Left lung (tissue), 1 donor: ENCODE measurements around the genes FOS and BATF.

DNA sequence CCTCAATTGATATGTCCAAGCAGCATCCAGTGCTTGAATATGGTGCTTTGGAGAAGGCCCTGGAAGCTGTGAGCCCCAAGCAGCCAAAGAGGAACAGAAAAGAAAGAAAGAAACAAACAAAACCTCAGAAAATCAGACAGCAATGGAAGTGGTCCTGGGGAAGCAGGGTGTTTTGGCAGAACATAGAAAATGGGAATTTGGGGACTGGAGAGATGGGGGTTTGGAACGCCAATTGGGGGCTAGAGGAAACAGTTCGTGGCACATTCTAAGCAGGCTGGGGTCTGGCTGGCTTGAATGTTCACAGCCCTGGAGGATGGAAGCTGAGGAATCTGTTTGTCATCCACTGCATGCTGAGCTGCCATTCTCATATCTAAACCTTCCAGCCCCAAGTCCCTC lies 22.1 kb upstream of the VRTN start:
- PRO-cap, result no peak

DNA sequence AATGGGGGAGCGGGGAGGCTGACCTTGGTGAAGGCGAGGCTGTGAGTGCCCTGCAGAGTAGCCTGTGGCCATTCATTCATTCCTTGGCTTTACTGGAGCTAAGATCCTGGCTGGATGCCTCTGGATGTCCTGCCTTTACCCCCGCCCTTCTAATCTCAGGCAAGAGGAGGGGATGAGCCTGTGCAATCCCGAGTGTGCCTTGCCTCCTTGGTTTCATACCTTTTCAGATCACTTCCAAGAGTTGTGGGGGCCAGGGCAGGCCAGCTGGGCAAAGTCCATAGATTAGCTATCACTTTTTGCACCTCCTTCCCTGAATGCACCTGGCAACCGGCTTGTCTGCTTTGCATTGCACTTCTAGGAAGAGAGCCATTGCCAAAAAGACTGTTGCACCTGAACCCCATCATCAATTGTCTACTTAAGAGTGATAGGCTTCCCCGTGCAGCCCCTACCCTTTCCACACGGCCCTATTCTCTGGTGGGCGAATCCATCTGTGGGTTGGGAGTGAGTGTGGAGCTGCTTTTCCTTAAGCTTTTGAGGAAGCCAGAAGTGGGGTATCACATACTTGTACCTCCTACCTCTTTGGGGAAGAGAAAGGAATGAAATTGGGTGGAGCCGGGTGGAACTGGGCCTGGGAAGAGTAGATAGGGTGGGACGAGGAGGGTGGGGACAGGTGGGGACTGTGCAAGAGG lies 1.6 kb downstream of the VRTN start:
- PRO-cap, result no peak

GRCh38 chr14:74403465-74403818 lies 22.6 kb downstream of the SYNDIG1L start:
- PRO-cap, result no peak

DNA sequence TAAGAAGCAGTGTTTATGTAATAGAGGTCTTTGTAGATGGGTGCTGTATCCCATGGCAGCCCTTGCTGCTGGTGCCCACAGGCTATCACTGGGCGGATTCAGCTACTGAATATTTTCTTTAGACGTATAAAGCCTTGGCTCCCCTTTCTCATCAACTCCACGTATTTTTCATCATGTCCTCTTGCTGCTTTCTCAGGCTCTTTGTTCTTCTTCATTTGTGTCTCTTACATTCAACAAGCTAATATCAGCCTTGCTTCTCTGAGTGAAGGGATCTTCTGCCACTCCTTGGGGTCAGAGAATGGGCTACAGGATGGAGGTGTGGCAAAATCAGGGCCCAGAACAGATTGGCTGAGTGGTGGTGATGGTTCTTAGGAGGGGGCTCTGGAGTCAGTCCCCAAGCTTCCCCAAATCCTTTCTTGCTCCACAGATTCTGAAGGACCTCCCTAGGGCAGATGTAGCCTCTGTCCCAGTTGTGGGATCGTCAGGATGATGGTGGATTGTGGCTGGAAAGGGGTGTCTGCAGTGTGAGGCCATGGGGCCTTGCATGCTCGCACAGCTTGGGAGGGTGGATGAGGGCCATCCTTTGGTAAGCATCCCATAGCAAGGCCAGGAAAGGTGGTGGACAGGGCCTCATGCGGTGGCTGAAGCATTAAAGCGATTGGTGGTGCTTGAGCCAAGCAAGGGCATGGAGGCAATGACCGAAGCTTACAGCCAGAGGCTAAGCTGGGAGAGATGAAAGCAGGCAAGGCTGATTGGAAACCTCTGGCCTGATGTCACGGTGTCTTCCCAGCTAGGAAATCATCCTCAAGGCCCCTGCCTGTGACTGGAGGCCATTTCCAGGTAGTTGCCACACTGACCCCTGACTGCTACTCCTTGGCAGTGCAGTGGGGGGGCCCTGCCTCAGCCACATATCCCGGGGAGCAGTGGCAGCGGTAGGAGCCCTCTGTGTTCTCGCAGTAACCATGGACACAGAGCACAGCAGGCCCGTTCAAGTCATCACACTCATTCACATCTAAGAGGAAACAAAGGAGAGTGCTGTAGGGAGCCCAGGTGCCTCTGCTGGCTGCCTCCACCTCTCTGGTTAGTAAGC lies 6.8 kb downstream of the ISCA2 start:
- PRO-cap, result no peak

GRCh38 chr14:74683248-74683892 lies 29.5 kb downstream of the AREL1 start:
- PRO-cap, result no peak

DNA sequence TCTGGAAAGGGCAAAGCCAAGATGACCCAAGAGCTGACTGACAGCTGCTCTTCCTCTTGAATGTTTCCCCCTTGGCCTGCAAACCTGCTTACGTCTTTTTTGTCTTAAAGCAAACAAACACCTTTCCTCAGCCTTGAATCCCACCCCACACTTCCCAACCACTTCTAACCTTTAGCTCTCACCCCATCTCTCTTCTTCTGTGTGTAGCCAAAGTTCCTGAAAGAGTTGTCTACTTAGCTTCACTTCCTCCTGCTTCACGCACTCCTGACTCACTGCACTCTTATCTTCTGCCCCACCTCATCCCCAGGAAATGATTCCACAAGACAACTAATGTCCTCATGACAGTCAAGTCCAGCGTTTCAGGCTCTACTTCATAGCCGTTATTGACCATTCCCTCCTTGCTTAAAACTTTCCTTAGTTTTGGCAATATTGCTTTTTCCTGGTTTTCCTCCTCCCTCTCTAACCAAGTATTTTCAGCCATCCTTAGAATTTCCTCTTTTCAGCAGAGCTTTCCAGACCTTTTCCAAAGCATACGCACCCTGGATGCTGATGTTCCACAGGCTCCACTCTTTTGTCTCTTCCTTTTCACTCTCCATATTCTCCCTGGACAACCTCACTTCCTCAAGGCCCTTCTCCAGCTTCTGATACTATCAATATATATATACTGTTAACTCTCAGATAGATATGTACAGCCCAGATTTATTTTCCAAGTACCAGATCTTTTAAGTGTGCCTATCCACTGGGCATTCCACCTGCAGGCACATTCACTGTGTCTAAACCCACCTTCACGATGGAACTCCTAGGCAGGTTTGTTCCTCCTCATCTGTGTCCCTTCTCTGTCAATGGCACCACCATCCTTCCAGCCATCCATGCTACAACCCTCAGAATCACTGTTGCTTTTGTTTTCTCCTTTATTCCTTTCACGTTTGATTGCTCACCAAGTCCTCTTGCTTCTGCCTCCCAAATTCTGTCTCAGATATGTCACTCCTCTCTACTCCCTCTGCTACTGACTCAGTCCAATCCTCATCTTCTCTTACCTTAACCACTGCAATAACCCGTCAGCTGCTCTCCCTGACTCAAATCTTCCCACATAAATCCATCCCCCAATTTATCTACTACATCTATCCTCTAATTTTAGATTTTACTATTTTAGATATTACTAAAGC lies 22.7 kb downstream of the EIF2B2 start:
- PRO-cap, result no peak

- PRO-cap, result no peak
These were observed 11.6 kb upstream of the NEK9 start for GRCh38 chr14:75138343-75138872.

DNA sequence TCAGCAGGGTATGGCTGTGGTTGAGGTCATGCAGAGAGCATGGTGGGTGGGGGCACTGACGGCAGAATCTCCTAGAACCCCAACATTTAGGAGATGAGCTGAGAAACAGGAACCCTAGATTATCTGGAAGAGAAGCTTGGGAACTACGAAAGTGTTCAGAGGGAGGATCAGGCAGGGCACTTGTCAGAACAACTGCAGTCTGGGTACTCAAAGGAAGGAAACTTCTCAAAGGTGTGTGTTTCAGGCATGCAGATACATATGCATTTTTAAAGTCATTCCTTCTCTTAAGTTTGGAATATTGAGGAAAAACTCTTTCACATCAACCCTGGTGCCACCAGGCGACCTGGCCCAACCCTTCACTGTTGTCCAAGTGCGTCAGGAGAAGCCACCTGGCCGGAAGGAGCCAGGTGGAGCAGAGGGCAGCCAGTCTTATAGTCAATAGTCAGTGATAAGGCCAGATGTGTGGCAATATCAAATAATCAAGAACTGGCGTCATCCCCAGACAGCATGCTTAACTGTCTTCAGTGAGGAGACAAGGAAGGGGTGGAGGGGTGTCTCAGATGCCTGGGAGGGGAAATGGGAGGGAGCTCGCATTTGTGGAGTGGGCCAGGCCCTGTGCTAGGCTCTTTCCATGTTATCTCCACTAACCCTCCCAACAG lies 49.2 kb upstream of the FOS start:
- PRO-cap, result no peak

GRCh38 chr14:75263839-75264457 lies 14.7 kb upstream of the FOS start:
- PRO-cap, result no peak

DNA sequence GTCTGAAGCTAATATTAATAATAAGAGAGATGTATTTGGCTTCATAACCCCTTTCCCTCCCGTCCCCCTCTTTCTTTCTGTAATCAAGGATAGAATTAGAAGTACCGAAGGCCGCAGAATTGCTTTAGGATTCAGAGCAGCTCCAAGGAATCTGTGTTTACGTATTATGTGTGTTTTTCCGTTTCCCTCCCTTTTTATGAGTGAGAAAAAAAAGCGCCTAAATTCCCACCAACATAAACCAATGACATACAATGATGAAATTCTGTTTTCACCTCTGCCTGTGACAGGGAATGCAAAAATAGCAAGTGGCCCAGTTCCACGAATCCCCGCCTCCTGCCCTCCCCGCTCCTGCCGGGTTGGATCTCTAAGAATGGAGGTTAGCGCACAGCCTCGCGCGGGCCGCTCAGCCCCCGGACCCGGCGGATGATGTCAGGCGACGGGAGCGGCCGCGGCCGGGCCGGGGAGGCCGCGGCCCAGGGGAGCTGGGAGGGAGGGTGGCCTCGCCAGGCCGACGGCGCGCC lies 1.9 kb upstream of the FOS start:
- PRO-cap, result bidirectional peak, plus-strand start outside the sequence, minus-strand start at position 365 of the sequence

- PRO-cap, result bidirectional peak, plus-strand start at chr14:75278336, minus-strand start at chr14:75278286; unidirectional peak, plus-strand start at chr14:75278828; unidirectional peak, plus-strand start at chr14:75279061
These were observed at the start of gene FOS for GRCh38 chr14:75277988-75279234. Gene FOS (plus strand): TSS chr14:75278828.

DNA sequence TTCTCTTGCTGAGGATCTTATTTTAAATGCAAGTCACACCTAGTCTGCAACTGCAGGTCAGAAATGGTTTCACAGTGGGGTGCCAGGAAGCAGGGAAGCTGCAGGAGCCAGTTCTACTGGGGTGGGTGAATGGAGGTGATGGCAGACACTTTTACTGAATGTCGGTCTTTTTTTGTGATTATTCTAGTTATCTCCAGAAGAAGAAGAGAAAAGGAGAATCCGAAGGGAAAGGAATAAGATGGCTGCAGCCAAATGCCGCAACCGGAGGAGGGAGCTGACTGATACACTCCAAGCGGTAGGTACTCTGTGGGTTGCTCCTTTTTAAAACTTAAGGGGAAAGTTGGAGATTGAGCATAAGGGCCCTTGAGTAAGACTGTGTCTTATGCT lies 1.7 kb downstream of the FOS start:
- PRO-cap, result bidirectional peak, plus-strand start at position 206 of the sequence, minus-strand start outside the sequence

- PRO-cap, result bidirectional peak, plus-strand start at chr14:75302056, minus-strand start at chr14:75301900
These were observed 23.2 kb downstream of the FOS start for GRCh38 chr14:75301700-75302342.

GRCh38 chr14:75335522-75336032 lies 56.9 kb downstream of the FOS start:
- PRO-cap, result no peak

GRCh38 chr14:75479060-75479433 lies 43.2 kb upstream of the BATF start:
- PRO-cap, result unidirectional peak, plus-strand start at chr14:75479208

- PRO-cap, result bidirectional peak, plus-strand start at chr14:75522509, minus-strand start at chr14:75522319
These were observed at the start of gene BATF for GRCh38 chr14:75521914-75522942. Gene BATF (plus strand): TSS chr14:75522469.

- PRO-cap, result unidirectional peak, plus-strand start at chr14:75605802
These were observed 26.9 kb downstream of the FLVCR2 start for GRCh38 chr14:75604925-75606045.

GRCh38 chr14:75651293-75651940 lies 9.3 kb downstream of the ERG28 start:
- PRO-cap, result no peak

DNA sequence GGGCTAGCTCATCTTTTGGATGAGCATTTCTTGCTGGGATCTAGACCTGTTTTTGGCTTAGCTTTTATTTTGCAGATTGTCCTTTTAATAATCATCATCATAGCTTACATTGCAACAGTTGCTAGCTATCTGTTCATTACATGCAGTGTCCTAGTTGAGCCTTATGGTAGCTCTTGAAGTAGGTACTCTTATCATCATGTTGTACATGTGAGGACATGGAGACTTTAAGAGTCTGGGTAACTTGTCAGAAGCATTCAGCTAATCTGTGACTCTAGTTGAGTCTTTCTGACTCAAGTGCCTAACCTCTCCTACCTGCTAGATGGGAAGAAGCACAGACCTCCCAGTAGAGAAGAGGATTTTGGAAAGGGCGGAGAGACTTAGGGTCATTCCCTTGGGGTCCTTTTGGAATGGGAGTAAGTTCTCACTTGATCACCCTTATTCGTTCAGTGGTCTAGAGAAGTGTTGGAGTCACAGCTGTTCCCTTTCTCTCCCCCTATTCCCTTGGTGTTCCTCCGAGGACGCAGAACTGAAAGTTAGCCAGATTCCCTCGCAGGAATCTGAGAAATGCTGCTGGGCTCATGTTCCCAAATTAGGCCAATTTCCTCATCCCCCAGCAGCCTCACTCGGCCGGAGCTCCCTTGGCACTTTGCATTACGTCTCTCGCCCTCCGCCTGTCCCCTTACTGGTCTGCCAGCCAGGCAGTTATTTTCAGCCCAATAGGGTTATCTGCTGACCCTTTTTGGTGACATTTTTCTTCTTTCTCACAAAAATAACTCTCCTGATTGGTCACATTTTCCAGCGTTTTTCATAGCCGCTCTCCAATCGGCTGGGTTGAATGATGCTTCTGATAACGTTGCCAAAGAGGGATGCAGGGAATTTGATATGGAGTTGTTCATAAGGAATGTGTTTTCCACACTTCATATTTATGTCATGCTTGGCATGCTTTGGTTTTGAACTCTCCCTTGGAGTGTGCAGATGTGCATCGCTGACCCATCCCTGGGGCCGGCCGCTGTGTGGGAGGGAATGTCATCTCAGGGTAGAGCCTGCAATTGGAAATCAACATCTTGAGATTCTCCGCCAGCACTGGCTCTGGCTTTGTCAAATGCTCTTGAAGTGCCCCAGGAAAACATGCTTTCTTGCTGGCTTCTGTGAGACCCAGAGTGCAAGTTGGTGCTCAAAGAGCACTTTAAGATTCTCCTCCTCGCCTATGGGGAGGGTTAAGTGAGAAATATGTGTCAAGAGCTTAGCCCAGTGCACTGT lies 9.8 kb downstream of the IFT43 start:
- PRO-cap, result no peak

DNA sequence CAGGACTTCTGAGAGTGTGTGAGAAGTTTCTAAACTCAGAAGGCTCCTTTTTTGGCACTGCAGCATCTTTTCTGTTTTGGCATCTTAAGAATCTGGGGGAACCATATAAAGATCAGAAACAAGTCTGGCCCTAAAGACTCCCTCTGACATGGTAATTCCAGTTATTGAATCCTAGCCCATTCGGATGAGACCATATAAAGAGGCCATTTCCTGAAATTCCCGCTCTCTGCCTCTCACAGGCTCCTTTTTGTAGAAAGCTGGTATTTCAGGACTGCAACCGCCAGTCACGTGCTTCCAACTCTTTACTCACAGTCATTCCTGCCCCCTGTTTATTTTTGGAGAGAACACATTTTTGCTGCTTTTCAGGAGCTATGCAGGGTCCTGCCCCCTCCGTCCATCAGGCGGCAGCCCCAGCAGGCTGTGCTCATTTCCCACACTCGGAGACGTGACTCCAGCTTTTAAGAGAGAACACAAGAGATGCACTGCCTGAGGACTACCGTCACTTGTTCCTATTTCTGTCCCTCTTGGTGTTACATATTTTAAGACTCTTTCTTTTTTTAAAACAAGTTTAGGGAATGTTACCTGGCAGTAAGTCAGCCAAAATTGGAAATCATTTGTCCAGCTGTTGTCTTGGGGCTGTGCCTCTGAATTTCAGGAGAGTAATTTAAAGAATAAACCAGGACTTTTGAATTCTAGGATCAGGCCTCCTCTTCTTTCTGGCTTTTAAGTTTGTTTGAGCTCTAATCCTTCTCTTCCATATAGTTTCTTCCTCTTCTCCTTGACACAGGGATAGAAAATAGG lies 26.9 kb downstream of the IFT43 start:
- PRO-cap, result no peak